Caco-2 (cell line): Measurements from ENCODE around the genes KCNMB2 and PIK3CA.

DNA sequence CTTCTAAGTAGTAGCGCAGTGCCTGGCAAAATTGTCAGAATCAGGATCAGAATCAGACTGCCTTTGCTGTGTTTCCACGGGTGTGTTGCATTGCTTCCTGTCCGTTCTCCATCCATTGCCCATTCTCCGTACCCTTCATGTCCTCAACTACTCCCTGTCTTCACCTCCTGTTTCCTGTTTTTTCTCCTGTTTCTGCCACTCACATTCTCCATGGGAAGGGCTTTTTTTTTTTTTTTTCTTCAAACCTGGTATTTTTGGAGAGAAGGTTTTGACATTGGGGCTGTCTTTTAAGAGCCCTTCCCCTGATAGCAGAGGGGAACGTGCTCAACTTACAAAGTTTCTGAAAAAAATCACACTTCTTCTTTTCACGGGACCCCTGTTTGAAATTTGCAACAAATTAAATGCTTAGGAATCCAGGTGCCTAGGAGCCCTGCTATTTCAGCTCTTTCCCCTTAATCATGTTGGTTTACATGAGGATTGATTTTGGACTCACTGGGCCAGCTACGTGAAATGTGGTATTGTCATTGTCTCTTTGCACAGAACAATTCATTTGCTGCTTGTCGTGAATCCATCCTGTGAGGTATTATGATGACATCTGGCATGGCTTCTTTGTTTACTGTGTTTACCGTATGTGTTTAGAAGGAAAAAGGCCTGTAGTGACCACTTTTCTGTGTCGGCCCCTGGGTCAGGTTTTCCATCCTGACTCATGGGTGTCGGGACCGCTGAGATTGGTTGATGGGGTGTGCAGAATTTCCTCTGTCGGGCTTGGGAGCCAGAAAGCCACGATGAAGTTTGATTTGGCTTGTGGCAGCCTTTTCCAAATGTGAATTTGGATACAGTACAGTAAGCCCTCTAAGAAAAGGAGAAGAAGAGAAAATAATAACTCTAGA is 113.2 kb downstream of the FNDC3B start:
- PRO-cap = no peak
- RRBS = no CpG with 5 or more reads among the region's 14 CpGs

GRCh38 chr3:172179427-172180645 is 140.5 kb downstream of the FNDC3B start:
- PRO-cap = no peak
- RRBS = no CpG with 5 or more reads among the region's 8 CpGs

DNA sequence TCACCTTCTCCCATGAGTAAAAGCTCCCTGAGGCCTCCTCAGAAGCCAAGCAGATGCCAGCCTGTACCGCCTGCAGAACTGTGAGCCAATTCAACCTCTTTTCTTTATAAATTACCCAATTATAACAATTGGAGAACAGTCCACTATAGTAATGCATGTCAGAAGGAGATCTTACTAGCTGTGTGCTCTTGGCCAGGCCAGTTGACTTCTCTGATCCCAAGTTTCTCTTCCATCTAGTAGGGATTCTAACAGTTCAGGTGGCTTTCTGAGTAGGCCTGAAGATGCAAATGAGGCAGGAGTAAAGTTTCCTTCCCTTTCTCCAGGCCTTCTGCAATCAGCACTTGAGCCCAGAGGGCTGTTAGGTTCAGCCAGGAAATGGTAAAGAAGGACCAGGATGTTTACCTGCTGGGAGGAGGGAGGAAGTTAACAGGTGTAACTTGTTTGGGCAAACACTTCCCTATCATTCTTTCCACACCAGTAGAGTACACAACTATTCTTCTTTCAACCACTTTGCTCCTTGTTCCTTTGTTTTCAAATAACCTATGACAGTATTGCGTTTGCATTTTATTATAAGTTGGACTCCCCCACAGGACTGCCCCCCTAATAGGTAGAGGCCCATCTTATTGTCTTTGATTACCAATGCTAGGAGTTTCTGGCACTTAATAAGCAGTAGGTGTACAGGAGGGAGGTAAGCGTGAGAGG is 13.3 kb upstream of the TNFSF10 start:
- PRO-cap = no peak
- RRBS = no CpG with 5 or more reads among the region's 3 CpGs

DNA sequence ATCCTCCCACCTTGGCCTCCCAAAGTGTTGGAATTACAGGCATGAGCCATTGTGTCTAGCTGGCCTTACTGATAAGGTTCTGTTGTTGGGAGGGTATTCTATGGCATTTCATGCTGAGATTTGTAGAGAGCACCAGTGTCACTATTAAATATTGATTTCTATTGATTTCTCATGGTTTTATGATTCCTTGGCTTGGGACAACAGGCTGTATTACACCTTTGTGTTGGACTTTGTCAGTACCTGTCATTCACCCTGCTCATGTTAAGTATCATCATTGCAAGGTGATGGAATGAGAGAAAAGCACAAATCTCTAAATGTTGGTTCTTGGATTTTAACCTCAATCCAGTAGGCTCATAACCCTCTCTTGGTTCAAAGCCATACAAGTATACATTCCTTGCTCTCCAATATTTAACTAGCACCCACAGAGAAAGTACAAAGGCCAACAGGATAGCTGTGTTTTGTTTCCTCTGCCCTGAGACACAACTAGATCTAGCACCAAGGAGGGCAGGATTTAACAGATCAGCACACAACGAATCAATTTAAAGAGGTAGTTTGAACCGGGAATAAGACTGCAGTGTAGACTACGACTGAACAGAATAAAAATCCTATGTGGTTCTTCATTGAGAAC is 77.9 kb upstream of the TNFSF10 start:
- PRO-cap = unidirectional peak, plus-strand start at position 482 of the sequence
- RRBS = no CpG with 5 or more reads among the region's 3 CpGs

GRCh38 chr3:173394891-173395739 is 2.4 kb upstream of the NLGN1 start:
- PRO-cap = unidirectional peak, plus-strand start at chr3:173395254; unidirectional peak, minus-strand start at chr3:173395582
- RRBS = no CpG with 5 or more reads among the region's 47 CpGs

- PRO-cap = no peak
- RRBS = 4% methylated on average over 18 of the region's 37 CpGs
Observed at GRCh38 chr3:173395740-173396204, 1.8 kb upstream of the NLGN1 start.

DNA sequence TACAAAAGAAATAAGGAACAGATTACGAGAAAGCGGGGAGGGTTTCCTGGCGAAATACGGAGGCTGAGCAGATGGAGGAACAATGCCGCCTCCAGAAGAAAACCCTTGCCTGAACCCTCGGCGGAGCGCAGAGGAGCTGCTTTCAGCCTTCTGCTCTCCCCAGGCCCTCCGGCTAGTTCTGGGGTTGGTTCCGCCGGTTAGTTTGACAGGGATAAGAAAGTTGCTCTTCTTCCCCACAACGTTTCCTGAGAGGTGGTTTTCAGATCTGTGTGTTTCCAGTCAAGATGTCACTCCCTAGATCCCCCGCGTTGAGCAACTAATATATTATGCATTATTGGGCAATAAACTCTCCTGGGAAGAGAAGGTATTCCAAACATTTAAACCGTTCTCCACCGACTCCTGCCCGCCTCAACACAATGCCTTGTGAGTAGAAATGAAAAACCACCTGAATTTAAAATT is 550 bp downstream of the NLGN1 start:
- PRO-cap = no peak
- RRBS = no CpG with 5 or more reads among the region's 17 CpGs

- PRO-cap = no peak
- RRBS = 70% methylated on average over 5 of the region's 20 CpGs
Observed at GRCh38 chr3:173584398-173585062, 187.0 kb downstream of the NLGN1 start.

GRCh38 chr3:176916708-176917306 is 280.5 kb downstream of the TBL1XR1 start:
- PRO-cap = unidirectional peak, minus-strand start at chr3:176916976
- RRBS = no CpG with 5 or more reads among the region's 4 CpGs

DNA sequence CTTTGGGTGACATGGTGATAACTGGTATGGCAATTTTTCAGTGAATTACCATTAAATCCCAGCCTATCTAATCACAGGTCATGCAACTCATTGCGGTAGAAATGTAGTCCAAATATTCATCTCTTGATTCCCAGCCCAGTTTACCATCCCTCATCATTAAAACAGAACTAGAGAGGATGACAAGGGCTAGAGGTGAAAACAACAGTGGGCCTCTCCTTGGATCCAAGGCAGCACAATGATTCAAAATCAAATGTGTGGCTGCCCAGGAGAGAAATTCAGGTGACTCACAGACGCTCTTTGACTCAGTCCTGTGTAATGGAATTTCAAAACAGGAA is 246.6 kb downstream of the TBL1XR1 start:
- PRO-cap = no peak
- RRBS = no CpG with 5 or more reads among the region's 2 CpGs

GRCh38 chr3:177049948-177050432 is 147.3 kb downstream of the TBL1XR1 start:
- PRO-cap = no peak
- RRBS = no CpG with 5 or more reads among the region's 6 CpGs

GRCh38 chr3:177116220-177117130 is 80.8 kb downstream of the TBL1XR1 start:
- PRO-cap = no peak
- RRBS = no CpG with 5 or more reads among the region's 7 CpGs

GRCh38 chr3:177134812-177135362 is 62.4 kb downstream of the TBL1XR1 start:
- PRO-cap = no peak
- RRBS = no CpG with 5 or more reads among the region's 11 CpGs

DNA sequence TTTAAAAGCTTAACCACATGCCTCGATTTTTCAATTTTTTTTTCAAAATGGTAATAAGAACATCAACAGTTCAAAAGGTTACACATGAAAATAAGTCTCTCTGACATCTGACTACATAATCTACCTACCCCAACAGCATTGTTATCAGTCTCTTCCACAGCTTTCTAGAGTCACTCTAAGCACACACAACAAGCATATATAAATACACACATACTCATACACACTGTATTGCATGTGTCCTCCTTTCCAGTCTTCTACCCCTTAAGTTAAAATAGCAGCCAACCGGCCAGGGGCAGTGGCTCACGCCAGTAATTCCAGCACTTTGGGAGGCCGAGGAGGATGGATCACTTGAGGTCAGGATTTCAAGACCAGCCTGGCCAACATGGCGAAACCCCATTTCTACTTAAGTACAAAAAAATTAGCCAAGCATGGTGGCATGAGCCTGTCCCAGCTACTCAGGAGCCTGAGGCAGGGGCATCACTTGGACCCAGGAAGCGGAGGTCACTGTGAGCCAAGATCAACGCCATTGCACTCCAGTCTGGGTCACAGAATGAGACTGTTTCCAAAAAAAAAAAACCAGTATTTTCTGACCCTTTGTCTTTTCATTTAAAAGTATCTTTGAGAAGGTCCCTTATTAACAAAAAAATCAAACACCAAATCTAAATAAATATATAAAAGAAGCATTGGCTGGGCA is 12.1 kb downstream of the TBL1XR1 start:
- PRO-cap = no peak
- RRBS = no CpG with 5 or more reads among the region's 7 CpGs

DNA sequence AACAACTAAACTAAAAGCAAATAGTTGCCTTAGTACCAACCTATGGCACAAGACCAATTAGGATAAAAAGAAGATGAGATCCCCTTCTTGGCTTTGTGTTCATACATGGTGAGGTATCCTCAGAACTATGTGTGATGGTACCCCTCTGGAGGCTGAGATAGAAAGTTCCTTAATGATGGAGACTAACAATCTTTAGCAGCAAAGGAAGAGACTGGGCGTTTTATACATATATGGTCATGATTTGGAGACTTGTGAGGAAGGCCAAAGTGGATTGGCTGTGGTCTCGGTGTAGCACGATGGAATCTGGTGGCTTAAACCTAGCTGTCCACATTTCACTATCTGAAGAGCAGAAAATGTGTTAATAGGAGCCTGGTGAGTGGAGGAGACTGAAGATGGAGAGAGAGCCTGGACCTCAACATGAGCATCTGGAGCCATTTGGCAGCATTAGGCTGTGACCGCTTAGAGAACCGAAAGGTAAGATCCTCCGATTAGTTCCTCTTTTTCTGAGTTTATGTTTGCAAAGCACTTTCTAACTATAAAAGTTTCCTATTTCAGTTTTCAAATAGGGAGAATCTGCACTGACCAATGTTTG is 244.5 kb upstream of the TBL1XR1 start:
- PRO-cap = no peak
- RRBS = no CpG with 5 or more reads among the region's 6 CpGs

- PRO-cap = no peak
- RRBS = no CpG with 5 or more reads among the region's 2 CpGs
Observed at GRCh38 chr3:177449762-177450174, 252.5 kb upstream of the TBL1XR1 start.

DNA sequence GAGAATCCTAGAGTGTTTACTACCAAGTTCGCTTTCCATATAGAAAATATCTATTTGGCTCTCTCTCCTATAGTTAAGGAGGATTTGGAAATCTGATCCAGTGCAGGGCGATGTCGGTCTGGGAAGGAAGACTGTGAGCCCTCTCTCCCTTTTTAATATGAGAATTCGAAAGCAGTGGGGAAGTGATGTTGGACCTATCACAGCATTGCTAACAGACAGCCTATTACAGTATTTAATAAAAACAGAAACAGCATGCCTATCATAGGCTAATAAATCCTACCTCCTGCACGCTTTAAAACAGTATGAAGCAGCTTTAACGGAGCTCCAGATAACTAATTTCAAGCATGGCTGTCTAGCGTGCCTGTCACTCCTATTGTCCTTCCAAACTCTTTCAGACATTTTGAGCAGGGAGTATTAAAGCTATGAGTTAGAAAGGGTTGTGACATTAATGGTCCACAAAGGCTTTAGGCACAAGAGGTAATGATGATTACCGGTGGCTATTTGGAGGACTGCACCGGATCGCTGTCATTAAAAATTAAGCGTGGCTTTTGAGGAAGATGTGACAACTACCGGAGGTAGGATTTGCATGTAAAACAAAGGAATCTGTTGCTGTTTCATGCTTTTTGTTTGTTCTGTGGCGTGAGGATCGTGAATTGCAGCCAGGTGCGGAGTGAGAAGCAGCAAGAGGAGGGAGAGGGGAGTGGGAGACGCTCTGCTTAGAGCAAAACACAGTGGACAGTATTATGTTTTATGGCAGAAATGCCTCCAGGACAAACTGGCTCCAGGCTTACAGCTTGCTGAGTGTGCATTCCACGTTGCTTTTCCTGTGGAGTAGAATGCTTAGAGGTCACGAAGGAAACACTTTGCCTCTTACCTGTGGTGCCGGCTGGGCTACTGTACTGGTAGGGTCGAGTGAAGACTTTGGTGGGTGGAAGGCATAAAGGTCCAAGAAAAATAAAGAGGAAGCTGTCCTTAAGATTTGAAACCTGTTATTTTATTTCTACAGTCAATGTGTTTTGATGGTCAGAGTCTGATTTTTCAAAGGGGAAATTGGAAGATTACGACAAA is at the start of gene KCNMB2:
Gene KCNMB2, plus strand, starts transcription at position 300 of the 1,068 bp plus-strand sequence.
- PRO-cap = no peak
- RRBS = 17% methylated on average over 4 of the region's 21 CpGs

DNA sequence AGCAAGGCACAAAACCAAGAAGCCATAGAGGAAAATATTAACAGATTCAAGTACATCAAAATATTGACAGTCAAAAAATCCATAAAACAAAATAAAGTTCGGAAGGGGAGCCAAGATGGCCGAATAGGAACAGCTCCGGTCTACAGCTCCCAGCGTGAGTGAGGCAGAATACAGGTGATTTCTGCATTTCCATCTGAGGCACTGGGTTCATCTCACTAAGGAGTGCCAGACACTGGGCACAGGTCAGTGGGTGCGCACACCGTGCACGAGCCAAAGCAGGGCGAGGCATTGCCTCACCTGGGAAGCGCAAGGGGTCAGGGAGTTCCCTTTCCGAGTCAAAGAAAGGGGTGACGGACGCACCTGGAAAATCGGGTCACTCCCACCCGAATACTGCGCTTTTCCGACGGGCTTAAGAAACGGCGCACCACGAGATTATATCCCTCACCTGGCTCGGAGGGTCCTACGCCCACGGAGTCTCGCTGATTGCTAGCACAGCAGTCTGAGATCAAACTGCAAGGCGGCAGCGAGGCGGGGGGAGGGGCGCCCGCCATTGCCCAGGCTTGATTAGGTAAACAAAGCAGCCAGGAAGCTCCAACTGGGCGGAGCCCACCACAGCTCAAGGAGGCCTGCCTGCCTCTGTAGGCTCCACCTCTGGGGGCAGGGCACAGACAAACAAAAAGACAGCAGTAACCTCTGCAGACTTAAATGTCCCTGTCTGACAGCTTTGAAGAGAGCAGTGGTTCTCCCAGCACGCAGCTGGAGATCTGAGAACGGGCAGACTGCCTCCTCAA is 211.6 kb downstream of the ZMAT3 start:
- PRO-cap = unidirectional peak, plus-strand start at position 101 of the sequence; bidirectional peak, plus-strand start at position 384 of the sequence, minus-strand start at position 245 of the sequence
- RRBS = no CpG with 5 or more reads among the region's 32 CpGs

GRCh38 chr3:179018315-179019066 is 53.1 kb downstream of the ZMAT3 start:
- PRO-cap = no peak
- RRBS = no CpG with 5 or more reads among the region's 3 CpGs

DNA sequence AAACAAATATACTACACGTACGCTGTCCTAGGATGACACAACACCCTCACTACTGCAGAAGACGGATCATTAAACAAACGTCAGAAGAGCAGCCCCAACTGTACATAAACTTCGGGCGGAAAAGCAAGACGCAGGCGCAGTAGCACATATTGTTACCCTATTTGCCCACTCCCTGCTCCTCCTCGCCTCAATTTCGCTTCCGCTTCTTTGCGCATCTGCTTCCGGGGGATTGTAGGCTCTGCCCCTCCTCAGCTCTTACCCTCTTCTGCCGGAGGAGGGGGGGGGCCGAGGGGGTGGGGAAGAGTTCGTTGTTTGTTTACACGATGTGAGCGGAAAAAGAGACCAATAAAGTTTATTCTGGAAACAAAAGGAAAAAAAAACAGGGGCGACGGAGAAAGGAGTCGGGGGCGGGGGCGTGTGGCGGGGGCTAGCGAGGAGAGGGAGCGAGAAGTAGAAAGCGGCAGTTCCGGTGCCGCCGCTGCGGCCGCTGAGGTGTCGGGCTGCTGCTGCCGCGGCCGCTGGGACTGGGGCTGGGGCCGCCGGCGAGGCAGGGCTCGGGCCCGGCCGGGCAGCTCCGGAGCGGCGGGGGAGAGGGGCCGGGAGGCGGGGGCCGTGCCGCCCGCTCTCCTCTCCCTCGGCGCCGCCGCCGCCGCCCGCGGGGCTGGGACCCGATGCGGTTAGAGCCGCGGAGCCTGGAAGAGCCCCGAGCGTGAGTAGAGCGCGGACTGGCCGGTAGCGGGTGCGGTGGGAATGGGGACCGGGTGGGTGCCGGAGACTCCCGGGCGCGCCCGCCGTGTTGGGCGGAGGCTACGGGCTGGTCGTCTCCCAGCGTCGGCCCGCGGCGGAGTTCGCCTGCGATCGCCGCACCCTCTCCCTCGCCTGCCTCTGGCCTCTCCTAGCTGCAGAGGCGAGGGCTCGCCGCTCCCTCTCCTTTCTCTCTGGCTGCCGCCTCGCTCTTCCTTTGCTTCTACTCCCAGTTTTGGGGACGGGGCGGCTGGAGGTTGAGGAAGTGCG is at the start of gene PIK3CA:
Gene PIK3CA, plus strand, starts transcription at position 463 of the 1,014 bp plus-strand sequence.
- PRO-cap = bidirectional peak, plus-strand start at position 463 of the sequence, minus-strand start at position 123 of the sequence
- RRBS = 3% methylated on average over 12 of the region's 97 CpGs